ENCODE measurements around the gene OR14K1.

- PRO-cap = no peak
- RAMPAGE, long total RNA, 4 experiments = no peak in any of the 4 experiments
Observed at GRCh38 chr1:247407958-247408566, 7.9 kb upstream of the NLRP3 start.

DNA sequence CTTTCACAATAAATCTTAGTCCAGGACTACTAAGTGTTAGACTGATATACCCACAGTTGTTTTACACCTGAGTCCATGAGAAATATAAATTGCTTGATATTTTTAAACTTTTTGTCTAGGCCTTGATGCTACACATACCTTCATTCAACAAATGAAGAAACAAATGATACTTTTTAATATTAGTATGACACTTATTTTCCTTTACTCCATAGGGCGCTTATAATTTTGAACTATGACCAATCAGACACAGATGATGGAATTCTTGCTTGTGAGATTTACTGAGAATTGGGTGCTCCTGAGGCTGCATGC, at the start of gene OR14K1:
TSS of gene OR14K1 (plus strand) at position 233 of the 309 bp plus-strand sequence.
- PRO-cap = no peak
- RAMPAGE, long total RNA, 4 experiments = no peak in any of the 4 experiments

DNA sequence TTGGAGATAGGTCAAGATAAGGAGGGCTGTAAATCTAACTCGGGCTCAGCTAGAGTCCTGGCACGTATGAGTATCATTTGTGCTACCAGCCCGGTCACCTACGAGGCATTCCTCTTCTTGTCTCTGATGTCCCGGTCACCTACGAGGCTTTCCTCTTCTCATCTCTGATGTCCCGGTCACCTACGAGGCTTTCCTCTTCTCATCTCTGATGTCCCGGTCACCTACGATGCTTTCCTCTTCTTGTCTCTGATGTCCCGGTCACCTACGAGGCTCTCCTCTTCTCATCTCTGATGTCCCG, 23.0 kb downstream of the SH3BP5L start:
- PRO-cap = no peak
- RAMPAGE, long total RNA, 4 experiments = no peak in any of the 4 experiments

DNA sequence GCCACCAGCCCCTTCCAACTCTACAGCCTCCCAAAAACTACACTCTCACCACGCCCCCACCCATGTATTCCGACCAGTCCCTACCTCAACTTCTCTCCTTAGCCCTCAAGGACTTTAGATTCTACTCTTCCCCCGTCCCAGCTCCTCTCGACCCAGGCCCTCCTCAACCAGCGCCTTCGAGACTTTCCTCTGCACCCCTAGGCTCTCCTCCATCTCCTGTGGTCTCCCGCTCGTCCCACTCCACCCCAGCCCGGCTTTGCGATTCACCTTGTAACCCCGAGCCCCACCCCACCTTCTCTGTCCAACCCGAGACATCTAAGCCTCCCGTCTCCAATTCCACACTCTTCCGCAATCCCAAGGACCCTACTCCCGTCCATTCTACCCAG, 304 bp downstream of the SH3BP5L start:
- PRO-cap = no peak
- RAMPAGE, long total RNA, 4 experiments = no peak in any of the 4 experiments

- PRO-cap = no peak
- RAMPAGE, long total RNA, 4 experiments = no peak in any of the 4 experiments
Observed at GRCh38 chr1:248852608-248853692, 5.9 kb downstream of the ZNF692 start.

Measured in gastroesophageal sphincter (tissue), 4 donors.